Measurements from ENCODE around the genes IL1B, IL36G, DPP10 and DDX18.

DNA sequence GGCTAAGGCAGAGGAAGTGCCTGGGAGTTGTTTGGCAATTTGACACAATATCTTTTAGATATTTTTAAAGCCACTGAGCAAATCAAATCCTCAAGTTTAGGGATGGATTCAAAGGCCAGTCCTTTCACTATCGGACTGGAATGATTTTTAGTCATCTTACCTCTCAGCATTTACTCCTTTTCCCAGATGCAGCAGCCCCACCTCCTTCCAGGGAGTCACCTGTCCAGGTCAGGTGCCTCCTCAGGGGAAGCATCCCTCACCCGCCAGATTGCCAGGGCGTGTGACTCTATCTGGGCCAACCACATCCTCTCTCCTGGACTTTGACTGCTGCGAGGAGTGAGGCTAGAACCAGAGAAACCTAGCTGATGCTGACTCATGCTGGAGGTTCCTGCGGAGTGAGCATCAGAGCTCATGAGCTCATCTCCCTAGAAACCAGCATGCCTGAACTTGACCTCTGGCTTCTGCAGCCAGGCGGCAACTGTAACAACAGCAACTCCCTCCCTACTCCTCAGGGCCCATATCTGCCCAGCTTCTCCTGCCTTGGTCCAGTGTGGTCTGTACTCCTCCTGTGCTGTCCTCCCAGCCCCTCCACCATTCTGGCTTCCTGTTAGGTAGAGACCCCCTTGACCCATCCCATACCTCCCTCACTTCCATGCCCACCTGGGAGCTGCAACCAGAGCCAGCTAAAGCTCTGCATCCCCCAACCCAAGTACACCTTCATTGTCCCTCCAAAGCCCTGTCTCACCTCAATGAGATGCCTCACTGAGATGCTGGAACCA lies 28.3 kb upstream of the NT5DC4 start:
- PRO-cap = bidirectional peak, plus-strand start at position 518 of the sequence, minus-strand start at position 326 of the sequence

DNA sequence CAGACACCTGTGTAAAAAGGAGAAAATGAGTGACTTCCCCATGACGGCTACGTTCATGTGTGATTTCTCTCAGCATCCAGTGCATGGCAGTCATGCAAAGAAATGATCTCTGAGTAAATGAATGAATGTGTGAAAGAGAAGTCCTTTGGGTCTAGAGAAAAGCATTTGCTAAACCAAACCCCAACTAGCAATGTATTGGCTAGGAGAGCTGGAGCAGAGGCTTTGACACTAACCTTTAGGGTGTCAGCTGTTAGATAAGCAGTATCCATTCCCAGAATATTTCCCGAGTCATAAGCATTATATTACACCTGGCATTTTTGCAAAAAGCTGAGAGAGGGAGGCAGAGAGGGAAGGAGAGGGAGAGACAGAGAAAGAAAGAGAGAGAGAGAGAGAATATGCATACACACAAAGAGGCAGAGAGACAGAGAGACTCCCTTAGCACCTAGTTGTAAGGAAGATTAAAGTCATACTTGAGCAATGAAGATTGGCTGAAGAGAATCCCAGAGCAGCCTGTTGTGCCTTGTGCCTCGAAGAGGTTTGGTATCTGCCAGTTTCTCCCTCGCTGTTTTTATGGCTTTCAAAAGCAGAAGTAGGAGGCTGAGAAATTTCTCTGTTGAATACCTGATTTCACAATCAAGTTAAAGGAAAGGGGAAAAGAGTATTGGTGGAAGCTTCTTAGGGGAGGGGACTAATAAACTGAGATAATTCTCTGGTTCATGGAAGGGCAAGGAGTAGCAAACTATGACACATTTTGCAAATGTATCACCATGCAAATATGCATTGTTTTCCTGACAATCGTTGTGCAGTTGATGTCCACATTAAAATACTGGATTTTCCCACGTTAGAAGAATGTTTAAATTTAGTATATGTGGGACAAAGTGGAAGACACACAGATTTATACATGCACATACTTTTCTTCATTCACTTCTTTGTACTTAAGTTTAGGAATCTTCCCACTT lies at the start of gene IL1B:
Gene IL1B (minus strand): TSS at position 542 of the 959 bp plus-strand sequence.
- PRO-cap = no peak

DNA sequence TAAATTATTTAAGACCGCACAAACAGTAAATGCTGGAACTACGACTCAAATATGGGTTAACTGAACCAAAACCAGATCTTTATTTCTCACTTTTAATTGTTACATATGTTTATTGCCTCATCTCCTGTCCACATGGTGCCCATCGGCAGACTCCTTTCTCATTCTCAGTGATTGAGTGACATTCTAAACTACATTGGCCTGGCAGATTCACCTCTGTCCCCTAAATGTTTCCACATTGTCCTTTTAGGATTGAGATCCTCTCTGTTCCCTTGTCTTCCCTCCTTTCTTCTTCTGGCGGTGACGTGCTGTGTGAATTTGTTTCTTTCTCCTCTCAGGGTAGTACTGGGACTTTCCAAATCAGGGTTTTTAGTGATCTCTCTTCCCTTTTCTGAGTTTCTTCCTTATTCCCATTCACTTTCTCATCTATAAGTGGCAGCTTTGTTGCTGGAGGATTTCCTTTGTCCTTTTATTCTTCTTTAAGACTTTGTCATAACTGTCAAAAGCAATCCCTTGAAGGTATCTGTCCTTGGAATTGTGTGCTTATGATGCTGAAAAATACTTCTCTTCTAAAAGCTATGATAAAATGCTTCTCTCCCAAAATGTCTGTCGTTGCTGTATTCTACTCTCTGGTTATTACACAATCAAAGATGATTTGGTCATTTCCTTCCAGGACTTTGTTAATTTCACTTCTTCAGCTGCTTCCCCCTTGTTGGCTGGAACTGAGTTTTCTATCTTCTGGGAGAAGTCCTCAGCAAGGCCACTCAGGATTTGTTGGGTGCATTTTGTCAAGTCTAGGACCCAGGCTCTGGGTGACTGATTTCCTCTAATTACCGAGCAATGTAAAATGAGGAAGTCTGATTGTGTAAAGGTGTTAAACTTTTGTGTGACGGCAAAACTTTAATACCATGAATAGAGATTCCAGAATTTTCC lies 4.8 kb upstream of the IL1B start:
- PRO-cap = no peak

DNA sequence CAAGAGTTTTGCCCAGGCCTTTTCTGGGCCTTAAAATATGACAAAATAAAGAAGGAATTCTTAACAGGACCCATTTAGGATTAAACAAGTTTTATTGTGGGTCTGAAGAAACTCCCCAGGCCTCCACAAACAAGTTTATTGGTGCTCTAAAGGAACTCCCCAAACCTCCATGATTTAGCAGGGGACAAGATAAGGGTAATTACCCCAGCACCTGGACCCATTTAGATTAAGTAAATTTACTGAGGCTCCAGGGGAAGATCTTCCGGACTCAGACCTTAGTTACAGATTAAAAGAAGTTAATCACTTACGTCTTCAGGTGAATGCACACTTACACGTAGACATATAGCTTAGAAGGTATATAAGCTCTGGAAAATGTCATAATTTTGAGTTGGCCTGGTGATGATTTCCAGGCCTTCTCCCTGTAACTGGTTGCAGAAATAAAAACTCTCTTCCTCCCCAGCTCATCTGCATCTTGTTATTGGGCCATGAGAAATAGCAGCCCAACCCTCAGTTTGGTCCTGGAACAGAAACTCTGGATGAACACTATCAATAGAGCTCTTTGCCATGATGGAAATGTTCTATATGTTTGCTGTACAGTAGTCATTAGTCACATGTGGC lies 9.2 kb upstream of the IL37 start:
- PRO-cap = no peak

GRCh38 chr2:112939609-112939999 lies 28.6 kb downstream of the IL37 start:
- PRO-cap = no peak

- PRO-cap = no peak
These were observed at the start of gene IL36G for GRCh38 chr2:112977684-112978161. TSS of gene IL36G (plus strand) at chr2:112978006.

DNA sequence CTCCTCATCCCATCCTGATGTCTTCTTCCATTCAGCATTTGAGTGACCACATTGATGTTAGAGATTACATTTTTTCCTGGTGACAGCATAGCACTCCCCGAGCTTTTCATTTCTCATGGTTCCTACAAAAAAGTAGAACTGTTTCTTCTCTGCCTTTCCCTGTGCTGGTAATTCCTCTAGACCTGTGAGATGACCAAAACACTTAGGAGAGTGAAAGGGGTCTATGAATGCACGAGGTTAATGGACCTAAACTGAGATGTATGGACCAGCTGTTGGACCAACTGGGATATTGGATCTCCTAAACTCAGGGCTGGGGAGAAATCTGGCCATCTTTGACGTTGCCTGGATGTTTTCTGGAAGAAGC lies 5.0 kb downstream of the IL36A start:
- PRO-cap = no peak

- PRO-cap = no peak
These were observed 23.7 kb downstream of the PSD4 start for GRCh38 chr2:113197240-113198082.

DNA sequence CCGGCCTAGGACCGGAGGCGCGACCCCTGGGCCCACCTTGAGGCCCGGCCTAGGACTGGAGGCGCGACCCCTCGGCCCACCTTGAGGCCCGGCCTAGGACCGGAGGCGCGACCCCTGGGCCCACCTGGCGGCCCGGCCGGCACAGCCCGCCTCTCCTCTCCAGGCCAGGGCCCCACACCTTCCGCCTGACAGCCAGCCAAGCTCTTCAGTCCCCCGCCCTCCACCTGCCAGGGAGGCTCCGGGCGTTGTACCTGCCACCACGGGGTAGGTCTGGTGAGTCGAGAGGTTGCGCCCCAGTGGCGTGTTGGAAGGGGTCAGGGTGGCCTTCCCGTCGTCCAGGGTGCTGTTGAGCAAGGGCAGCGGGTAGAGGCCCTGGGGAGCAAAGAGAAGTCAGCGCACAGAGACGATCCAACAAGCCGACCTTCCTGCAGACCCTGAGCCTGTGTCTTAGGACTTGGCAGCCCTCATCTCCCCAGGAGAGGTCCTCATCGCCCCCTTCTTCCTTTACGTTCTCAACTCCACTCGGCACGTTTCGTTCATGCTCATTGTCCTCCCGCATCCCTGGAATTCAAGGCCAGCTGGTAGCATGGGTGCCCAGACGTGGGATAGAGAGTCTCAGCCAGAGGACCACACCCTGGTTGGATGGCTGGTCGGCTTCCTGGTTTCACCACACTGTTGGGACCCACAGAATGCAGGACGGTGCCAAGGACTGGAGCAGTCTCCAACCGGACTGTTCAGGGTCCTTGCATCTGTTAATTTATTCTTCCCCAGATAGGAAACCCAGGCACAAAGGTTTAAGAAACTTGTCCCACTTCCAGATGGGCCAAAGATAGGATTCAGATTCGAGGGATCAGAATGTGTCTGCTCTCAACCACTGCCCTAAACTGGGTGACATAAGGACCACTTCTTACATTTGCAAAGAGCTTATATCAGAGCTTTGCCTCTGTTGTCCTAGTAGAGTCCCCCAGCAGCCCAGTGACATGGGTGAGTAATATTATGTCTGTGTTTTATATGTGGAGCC lies 42.1 kb downstream of the PAX8 start:
- PRO-cap = no peak

GRCh38 chr2:113276483-113276805 lies 2.3 kb downstream of the PAX8 start:
- PRO-cap = no peak

DNA sequence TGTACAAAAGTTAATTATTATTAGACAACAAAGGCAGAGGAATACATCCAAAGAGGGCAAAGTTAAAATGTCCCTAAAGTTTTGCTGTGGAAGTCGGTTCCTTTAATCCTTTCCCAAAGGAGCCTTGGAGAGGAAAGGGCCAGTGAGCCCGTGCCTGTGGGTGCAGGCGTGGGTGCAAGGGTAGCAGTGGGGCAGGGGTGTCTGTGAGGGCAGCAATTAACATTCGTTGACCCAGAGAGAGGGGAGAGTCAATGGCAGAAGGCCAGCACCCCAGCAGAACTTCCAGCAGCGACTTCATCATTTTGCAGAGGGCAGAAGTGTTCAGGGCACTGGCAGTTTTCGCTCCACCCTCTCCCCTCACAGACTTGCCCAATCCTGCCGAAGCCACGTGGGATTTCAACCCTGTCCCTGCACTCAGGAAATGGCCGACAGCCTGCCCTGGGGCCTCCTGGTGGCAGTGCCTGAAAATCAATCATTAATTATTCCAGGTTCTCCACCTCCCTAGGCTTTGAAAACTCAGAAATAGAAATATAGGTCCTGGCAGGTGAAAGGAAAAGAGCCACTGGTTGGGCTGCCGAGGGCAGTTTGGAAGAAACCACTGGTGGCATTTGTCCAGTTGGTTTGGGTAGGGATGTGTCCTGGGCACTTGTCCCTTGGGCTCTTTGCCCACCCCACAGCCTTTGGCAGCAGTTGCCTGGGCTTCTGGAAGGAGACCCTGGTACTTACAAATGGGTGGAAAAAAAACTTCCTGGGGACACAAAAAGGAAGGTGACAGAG lies 4.3 kb upstream of the PAX8 start:
- PRO-cap = no peak

DNA sequence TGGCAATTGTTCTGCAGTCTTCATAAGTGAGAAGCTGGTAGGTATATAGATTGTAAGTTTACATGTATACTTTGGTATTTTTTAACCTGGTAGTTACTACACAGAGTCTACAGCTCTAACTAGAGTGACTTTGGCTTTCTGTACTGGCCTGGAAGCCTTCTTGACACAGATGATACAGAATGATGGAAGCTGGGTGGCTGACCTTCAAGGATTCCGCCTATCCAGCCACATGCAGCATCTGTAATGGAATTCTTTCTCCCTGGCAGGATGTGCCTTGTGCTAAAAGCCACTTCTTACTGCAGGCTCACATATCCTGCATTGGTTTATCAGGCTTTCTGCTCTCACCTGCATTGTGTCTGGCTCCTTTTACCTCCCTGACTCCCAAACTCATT lies 38.8 kb upstream of the PAX8 start:
- PRO-cap = unidirectional peak, minus-strand start at position 245 of the sequence

GRCh38 chr2:113503385-113503828 lies 4.9 kb downstream of the FOXD4L1 start:
- PRO-cap = no peak

DNA sequence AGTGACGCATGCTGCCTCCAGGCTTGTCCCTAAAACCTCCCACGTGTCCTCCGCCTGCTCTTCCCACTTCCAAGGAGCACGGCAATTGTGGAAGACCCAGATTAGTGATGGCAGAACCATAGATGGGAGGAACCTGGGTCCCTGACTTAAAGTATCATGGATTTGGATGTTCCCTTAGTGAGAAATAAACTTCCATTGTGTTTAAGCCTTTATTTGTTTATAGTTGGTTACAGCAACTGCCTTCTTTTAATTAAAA lies 48.5 kb upstream of the RABL2A start:
- PRO-cap = no peak

GRCh38 chr2:113896531-113897111 lies 6.7 kb downstream of the ACTR3 start:
- PRO-cap = no peak

GRCh38 chr2:113961949-113963216 lies 72.5 kb downstream of the ACTR3 start:
- PRO-cap = no peak

DNA sequence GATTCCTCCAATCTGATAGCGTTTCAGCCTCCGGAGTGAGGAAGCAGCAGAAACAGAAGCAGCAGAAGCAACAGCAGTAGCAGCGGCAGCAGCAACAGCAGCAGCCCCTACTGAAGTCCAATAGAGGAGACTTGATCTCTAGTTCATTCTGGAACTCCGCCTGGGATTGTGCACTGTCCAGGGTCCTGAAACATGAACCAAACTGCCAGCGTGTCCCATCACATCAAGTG lies at the start of gene DPP10:
Gene DPP10 (plus strand): TSS at position 55 of the 230 bp plus-strand sequence.
- PRO-cap = no peak

- PRO-cap = unidirectional peak, plus-strand start at chr2:117814691; bidirectional peak, plus-strand start at chr2:117815326, minus-strand start at chr2:117815068
These were observed at the start of gene DDX18 for GRCh38 chr2:117814176-117815241. TSS of gene DDX18 (plus strand) at chr2:117814691.

DNA sequence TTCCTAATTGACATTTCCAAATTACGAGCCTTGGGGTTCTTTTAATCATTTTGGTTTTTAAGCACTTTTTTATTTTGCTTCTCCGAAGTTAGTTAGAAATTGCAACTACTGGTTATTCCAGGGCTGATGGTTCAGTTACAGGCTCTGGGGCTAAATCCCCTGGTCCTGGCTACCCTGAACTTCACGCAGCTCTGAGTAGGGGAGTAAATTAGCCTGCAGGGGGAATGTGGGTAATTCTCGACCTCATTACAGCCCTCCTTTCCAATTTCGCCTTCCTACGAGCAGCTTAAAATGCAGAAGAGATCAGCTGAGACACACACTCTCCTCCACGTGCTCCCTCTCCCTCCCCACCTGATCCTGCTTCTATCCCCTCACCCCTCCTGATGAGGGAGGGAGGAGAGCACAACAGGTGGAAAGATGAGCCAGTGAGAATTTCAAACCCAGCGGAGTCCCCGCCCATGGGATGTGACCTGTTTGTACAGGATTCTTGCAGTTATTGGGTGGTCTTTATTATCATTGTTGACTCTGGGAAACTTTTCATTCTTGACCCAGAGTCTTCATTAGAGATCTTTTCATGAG lies 35.4 kb downstream of the DDX18 start:
- PRO-cap = unidirectional peak, plus-strand start at position 433 of the sequence

- PRO-cap = no peak
These were observed 222.7 kb downstream of the INSIG2 start for GRCh38 chr2:118310842-118311584.

All from endodermal cell (in vitro differentiated cells).